Mammary epithelial cell (primary cell): ENCODE measurements around a stretch of chr19.

DNA sequence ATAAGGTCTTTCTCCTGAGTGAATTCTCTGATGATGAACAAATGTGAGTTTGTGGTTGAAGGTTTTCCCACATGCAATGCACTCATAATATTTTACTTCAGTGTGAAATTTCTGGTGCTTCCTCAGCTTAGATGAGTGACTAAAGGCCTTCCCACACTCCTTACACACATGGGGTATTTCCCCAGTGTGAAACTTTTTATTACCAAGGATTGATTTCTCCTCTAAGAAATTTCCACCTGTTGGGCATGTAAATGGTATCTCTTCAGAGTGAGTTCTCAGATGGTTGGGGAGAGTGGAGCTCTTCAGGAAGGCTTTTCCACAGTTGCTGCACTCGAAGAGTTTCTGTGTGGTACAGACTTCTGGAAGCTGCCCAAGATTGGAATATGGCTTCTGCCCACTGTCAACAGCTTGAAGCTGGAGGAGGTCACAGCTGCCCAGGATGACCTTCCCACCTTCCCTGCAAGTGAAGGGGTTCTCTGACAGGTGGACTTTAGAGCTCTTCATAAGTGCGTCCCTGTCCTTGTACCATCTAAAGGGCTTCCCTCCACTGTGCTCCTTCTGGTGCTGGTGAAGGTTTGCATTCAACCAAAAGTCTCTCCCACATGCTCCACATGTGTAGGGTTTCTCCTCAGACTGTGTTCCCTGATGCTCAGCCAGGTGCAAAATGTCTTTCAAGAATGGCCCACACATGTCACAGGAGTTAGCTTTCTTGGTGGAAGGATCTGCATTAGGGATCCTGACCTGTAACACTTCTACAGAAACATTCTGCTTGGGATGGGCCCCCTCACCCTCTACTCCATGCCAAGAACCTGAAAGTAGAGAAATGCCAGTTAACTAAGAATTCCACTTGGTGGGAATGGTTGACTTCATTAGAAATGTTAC is 5.3 kb downstream of the ZNF132 start:
- CAGE, long polyA plus RNA, result no peak
- RRBS, result no CpG with 5 or more reads among the region's 2 CpGs

DNA sequence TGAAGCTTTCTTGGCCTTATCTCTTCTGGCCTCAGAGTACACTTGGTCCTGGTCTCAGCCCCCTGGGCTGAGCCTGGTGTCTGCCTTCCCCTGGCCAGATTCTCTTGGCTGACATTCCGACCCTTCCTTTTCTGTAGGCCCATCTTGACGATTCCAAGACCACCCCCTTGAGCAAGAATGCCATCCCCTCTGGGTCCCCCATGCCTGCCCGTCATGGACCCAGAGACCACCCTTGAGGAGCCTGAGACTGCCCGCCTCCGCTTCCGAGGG is 825 bp downstream of the ZNF446 start:
- CAGE, long polyA plus RNA, result no peak
- RRBS, result no CpG with 5 or more reads among the region's 6 CpGs

DNA sequence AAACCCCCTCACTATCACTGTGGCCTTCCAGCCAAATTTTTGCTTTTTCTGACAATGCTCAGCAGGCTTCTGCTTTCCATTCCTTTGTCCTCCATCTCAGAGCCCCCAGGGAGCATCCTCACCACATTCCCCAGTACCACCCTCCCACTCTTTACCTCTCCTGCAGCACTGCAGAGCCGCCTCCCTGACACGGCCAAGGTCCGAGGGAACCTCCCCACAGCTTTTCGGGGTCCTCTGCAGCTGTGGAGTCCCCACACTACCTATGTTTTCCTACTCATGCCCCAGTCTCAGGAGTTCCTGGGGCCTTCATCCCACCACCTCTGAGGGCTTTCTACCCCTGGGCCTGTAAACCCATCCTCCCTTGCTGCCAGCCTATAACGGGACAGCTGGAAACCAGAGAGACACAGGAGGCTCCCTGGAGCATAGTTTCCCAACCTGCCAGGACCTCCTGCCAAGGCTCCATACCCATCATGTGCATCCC is 3.9 kb upstream of the SLC27A5 start:
- CAGE, long polyA plus RNA, result no peak
- RRBS, result no CpG with 5 or more reads among the region's 5 CpGs

GRCh38 chr19:58543578-58543872 is 339 bp upstream of the TRIM28 start:
- CAGE, long polyA plus RNA, result no peak
- RRBS, result no CpG with 5 or more reads among the region's 19 CpGs

DNA sequence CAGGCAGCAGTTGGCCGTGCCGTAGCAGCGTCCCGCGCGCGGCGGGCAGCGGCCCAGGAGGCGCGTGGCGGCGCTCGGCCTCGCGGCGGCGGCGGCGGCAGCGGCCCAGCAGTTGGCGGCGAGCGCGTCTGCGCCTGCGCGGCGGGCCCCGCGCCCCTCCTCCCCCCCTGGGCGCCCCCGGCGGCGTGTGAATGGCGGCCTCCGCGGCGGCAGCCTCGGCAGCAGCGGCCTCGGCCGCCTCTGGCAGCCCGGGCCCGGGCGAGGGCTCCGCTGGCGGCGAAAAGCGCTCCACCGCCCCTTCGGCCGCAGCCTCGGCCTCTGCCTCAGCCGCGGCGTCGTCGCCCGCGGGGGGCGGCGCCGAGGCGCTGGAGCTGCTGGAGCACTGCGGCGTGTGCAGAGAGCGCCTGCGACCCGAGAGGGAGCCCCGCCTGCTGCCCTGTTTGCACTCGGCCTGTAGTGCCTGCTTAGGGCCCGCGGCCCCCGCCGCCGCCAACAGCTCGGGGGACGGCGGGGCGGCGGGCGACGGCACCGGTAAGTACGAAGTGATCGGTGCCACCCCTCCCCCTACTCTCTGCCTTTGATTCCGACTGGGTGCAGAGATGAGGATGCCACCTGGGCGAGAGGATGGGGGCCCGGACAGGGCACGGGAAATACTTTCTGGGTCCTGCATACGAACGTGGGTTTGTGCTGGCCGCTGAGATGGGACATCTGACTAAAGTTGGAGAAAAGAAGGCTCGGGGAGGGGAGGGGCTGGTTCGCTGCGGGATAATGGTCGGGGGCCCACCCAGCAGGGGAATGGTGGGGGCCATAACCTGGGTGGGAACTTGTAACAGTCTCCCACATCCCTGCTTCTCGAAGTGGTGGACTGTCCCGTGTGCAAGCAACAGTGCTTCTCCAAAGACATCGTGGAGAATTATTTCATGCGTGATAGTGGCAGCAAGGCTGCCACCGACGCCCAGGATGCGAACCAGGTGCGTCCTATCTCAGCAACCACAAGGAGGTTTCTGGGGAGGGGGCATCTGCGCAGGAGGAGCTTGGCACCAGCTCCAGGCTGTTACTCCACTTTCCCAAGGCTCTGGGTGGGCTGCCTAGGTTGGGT is 1.1 kb downstream of the TRIM28 start:
- CAGE, long polyA plus RNA, result no peak
- RRBS, result under 1% methylated on average over 15 of the region's 107 CpGs